Skin of body (tissue), 2 donors: ENCODE measurements around the genes SLC7A8, BCL2L2 and CARMIL3.

DNA sequence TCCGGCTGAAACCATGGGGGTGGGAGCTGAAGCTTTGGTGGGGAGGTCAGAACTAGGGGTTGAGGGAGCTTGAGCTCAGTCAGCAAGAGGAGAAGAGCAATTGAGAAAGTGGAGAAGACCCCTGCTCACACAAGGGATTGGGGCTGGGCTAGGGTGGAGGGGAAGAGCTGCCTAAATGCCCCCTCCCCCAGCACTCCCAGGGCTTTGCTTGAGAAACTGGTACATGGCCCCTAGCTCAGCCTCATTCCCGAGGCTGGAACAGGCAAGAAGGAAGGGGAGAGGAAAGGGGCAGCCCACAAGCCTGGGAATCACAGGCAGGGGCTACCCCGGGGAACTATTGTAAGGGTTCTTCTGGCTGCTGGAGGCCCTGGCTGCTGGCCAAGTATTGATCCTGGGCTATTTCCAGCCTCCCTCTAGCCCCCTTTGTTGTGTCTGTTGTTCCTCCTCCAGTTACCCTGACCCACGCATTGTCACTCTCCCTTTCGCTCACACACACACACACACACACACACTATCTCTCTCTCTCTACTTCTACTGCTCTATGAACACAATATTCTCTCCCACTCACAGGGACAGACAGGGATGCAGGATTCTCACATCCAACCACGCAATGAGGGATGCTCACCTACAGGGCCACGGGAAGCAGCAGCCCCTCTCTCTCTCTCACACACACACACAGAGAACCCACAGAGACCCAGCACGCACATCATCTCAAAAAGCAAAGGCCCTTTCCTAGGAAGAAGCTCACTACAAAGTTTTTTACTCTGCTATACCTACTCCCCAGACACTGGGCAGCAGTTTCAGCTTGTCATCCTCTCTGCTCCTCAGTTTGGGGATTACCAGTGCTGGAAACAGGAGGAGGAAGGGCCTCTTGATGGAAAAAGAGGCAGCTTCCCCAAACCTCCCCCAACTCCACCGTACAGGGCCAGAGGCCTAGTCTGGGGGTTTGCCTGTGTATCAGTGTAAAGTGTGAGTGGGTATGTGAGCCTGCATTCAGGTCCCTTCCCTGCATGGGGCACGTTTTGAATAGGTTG, 708 bp downstream of the REM2 start:
- RAMPAGE, long total RNA: no peak

GRCh38 chr14:22887214-22887799, 4.3 kb downstream of the REM2 start:
- RAMPAGE, long total RNA: no peak

GRCh38 chr14:23071908-23072789, 14.8 kb upstream of the CDH24 start:
- RAMPAGE, long total RNA: no peak

DNA sequence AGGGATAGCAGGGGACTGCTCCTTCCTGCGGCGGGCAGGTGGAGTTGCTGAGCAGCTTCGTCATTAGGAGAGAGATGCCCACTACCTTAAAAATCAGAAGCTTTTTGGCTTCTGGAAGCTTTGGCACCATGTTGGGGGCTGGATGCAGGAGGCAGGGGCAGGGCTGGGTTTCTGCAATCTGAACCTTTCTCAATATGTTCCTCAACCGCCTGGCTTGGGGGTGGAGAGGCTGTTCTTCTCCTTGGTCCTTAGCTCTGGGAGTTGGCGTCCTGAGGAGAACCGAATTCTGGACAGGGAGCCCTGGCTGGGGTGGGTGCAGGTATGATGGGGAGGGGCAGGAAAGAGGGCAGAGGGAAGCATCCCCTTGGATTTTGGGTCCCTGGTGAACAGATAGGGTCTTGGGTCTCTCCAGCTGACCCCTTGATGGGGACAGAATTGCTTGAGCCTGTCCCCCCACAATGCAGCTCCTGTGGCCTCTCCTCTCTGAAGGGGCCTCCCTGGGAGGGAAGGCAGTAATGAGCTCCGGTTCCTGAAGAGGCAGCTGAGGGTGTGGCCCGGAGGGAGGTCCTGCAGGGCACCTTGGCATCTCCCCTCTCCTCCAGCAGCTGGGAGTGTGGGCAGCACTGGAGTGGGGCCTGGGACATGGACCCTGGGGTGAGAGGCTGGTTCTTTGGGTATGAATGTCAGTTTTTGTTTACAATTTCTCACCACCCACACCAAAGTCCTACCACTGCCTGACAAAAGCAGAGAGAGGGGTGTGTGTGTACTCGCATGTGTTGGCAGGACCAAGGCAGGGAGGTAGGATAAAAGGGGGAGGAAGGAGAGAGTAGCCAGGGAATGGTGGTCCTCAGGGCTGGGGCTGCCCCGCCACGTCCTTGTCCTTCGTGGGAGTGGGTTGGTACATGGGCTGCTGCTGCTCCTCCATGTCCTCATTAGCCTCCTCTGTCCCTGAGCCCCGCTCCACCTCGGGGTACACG, 7.6 kb upstream of the CEBPE start:
- RAMPAGE, long total RNA: no peak

- RAMPAGE, long total RNA: no peak
Observed at GRCh38 chr14:23153523-23153832, 30.0 kb downstream of the SLC7A8 start.

DNA sequence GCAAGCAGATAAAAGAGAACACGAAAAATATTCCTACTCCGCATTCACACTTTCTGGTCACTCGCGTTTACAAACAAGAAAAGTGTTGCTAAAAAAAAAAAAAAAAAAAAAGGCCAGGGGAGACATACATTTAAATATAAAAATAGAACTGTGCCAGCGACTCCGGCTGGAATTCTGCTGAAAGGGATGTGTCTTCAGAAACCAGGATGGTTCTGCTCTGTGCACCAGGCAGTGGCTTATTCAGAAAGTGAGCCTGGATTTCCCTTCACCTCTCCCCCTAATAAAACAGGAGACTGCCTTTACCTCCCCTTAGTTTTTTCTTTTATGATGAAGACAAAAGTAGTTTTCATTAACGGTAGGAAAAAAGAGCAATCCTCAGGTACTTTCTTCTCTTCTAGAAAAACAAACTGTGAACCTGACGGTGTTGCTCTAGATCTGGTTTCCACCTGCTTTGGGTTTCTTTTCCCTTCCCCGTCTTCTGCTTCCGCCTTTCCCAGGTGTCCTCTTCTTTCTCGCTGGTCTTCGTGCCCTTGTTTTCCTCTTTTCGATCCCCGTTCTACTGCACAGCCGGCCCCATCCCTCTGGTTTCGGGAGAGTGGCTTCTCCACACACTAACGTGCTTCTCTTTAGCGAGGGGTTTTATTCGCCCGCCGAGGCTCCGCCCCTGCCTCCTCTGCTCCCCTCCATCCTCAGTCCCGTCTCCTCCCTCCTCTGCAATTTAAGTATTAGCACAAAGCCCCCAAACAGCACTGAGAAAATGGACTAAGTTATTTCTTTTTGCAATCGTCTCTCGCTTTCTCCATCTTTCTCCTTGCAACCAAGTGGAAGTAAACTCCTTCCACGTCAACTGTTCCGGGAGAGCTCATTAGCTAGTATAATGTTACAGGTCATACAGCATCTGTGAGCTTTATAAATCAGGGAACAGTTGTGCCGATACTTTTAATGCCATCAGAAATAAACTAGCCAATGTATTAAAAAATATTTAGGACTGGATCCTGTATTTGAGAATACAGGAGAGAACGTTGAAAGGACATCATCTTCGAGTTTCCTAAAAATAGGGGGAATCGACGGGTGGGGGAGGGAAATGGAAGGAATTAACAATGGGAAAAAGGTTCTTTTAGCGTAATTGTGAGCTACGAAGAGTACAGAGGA, at the start of gene SLC7A8:
Gene SLC7A8, minus strand, starts transcription at position 613 of the 1,152 bp plus-strand sequence.
- RAMPAGE, long total RNA: no peak

GRCh38 chr14:23295423-23295685, 7.3 kb downstream of the PPP1R3E start:
- RAMPAGE, long total RNA: no peak

DNA sequence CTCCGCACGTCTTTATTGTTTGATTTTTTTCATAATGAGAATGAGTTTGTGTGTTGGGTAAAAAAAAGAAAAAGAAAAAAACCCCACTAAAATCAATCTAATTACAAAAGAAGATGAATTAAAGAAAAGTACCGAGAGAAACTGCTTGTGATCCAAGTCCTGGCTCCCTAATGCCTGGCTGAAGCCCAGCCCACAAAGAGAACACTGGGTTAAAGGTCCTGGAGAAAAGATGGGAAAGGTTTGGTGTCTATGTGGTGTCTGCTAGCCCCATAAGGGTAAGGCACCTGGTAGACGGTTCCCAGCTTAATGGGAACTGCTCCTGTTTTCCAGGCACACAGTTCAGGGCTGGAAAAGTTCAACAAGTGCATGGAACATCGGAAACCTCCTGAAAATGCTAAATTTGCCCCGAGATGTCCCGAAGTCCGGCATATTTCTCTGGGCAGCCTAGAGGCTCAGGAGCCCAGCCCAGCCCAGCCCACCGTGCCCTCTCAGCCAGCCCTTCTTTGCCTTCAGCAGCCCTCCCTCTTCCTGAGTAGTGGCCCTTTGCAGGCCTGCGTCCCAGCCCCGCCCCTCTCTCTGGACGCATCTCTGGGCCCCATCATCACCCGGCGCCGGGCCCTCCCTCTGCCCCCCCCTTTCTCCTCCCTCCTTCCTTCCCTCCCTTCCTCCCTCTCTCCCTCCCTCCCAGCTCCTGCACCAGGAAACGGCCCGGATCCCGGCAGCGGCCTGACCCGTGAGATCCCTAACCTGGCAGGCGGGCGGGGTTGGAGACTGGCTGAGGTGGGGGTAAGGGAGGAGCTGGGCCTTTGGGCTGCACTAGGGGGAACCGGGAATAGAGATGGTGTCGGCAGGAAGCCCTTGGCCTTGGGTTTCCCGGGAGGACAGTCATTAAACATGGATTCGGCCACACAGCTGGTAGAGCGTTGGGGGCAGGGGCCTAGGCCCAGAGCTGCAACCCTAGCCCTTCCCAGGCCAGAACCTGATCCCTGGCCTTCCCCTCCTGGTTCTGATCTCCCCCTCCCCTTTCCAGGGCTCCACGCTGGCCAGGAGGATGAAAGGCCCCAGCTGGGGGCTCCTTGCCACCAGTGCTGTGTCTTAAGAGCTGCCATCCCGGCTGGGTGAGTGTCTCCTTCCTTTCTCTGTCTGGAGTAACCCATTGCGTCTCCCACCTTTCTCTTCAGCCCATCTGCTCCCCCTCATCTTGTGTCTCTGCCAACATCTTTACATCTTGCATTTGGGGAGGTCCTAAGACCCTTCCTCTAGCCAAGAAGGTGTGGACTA, at the start of gene BCL2L2:
Gene BCL2L2, plus strand, starts transcription at position 672 of the 1,281 bp plus-strand sequence.
- RAMPAGE, long total RNA: no peak

- RAMPAGE, long total RNA: no peak
Observed at GRCh38 chr14:23308637-23309297, 2.1 kb downstream of the BCL2L2 start.

- RAMPAGE, long total RNA: no peak
Observed at GRCh38 chr14:23346601-23347057, 6.1 kb downstream of the SLC22A17 start.

GRCh38 chr14:23364080-23364589, 837 bp downstream of the EFS start:
- RAMPAGE, long total RNA: no peak

DNA sequence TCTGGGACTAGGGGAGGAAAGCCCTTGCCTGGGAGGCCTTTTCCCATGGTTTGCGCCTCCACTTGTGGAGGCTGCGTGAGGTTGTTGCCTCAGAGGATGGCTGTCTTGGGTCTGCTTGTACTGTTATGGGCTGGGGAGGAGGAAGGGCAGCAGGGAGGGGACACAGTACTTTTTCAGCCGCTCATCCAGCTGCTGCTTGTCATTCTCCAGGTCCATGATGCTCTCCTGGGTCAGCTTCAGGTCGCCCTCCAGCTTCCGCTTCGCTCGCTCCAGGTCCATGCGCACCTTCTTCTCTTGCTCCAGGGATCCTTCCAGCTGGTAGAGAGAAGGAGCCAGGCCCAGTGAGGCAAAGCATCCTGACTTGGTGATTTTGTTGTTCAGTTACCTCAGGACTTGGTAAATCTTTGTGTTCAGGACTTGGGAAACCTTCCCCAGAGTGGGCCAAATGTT, 13.4 kb downstream of the MYH7 start:
- RAMPAGE, long total RNA: no peak

DNA sequence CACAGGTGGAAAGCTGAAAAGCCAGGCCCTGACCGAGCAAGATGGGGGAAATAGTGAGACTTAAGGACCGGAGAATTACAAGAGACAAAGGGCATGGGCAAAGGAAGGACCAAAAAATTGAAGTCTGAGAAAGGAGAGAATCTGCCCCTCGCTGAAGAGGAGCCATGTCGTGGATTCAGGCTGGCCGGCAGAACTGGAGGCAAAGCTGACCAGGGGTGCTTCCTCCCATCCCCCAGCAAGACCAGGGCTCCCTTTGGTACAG, 12.2 kb downstream of the ZFHX2 start:
- RAMPAGE, long total RNA: no peak

DNA sequence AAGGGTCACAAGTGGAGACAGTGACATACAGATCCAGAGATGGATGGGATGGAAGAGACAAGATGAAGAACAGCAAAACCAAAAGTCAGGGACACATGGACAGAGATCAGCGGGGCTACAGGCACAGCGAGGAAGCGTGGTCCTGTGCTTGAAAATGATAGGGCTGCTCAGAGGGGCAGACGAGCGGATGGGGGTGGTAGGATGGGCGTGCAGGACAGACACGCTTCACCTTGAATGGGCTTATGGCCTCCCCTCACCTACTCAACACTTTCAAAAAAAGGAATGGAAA, 1.1 kb downstream of the ZFHX2 start:
- RAMPAGE, long total RNA: no peak

- RAMPAGE, long total RNA: no peak
Observed at GRCh38 chr14:23612061-23612676, 24.0 kb upstream of the DHRS2 start.

GRCh38 chr14:23660106-23660850, 24.1 kb downstream of the DHRS2 start:
- RAMPAGE, long total RNA: no peak

DNA sequence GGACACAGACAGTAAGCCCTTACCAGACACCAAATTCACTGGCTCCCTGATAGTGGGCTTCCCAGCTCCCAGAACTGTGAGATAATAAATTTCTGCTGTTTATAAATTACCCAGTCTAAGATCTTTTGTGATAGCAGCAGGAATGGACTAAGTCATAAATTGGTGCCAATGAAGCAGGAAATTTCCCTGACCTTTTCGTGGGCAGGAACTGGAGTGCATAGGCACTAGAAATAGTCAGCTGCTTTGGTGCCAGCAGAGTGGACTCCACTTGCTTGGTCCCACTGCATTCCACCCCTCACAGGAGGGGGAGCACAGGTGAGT, 63.0 kb downstream of the DHRS2 start:
- RAMPAGE, long total RNA: no peak

GRCh38 chr14:24051153-24052278, at the start of gene CARMIL3:
Gene CARMIL3 (plus strand): TSS chr14:24052009.
- RAMPAGE, long total RNA: no peak

DNA sequence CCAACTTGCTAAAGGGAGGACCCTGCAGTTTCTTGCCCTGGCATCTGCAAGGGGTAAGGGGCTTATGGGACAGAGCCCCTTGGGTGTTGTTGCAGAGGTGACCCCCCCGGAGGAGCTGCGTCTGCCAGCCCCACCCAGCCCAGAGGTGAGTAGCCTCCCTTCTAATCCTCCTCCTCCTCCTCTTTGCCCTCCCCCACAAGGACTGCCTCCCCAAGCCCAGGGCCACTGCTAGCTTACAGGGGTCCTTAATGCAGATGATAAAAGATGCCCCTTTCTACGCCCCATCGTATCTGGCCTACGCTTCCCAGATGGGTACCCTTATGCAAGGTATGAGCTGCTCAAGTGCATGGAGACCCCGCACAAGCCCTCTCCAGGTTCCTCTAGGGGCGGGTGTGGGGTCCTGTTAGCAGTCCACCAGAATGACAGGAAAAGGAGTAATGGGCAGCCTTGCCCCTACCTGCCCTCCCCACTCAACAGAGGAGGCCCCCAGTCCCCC, 5.8 kb downstream of the REC8 start:
- RAMPAGE, long total RNA: no peak

GRCh38 chr14:24189531-24189936, 918 bp upstream of the IPO4 start:
- RAMPAGE, long total RNA: no peak